Aortic smooth muscle cell (primary cell): Measurements from ENCODE around the genes IFNA14, IFNA1 and CDKN2A.

DNA sequence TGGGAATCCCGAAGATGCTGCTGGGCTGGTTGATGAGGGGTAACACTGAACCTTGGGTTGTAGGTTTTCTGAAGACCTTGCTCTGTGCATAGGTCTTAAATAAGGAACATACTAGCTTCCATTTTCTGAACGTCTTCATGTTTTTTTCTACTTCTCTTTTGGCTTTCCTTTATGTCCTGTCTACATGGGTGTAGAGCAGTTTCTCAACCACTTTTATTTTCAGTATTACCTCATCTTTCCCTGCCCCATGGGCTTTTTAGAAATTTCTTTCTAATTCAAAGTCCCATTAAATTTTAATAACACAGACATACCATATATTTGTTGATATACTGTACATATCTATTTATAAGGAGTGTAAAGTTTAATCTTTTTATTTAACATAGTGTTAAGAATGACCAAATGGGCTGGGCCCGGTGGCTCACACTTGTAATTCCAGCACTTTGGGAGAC lies at the start of gene IFNA14:
IFNA14 (minus strand) TSS at position 70 of the 449 bp plus-strand sequence.
- RRBS: no CpG with 5 or more reads among the region's 3 CpGs

GRCh38 chr9:21440266-21440644 lies at the start of gene IFNA1:
Gene IFNA1, plus strand, starts transcription at chr9:21440439.
- RRBS: no CpG with 5 or more reads among the region's 3 CpGs

DNA sequence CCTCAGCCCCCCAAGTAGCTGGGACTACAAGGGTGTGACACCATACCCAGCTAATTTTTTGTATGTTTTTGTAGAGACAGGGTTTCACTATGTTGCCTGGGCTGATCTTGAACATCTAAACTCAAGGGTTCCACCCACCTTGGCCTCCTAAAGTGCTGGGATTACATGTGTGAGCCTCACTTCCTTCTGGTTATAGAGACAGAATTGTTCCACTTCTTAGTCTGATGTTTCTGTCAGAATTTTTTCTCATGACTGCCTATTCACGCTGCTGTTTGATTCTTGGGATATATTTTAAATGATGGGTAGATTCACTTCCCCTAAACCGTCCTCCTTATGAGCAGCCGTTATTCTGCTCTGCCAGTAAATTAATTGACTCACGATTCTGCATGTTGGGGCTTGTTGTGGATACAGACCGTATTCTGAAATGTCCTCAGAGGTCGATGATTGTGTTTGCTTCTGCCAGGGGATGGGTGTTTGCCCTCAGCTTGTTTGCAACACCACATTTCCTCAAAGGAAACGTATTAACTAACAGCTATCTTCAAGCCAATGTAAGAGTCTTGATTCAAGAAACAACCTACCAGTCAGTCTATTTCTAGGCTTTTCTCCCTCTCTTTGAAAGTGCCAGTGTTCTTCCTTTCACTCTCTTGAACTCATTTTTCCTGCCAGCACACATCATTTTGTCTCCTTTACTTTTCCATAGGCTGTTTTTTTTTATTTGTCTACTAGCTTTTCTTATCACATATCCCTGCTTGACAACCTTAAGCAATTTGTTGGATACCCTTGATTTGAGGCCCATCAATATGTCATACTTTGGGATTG lies 31.1 kb downstream of the MTAP start:
- RRBS: no CpG with 5 or more reads among the region's 7 CpGs

GRCh38 chr9:21974283-21975497 lies at the start of gene CDKN2A:
Gene CDKN2A, minus strand, starts transcription at chr9:21974857.
- RRBS: 3% methylated on average over 14 of the region's 76 CpGs

GRCh38 chr9:21975498-21975727 lies 756 bp upstream of the CDKN2A start:
- RRBS: no CpG with 5 or more reads among the region's 7 CpGs

- RRBS: 100% methylated on average over 1 of the region's 17 CpGs
Measured at GRCh38 chr9:21996282-21997041, 12.6 kb downstream of the CDKN2B start.

DNA sequence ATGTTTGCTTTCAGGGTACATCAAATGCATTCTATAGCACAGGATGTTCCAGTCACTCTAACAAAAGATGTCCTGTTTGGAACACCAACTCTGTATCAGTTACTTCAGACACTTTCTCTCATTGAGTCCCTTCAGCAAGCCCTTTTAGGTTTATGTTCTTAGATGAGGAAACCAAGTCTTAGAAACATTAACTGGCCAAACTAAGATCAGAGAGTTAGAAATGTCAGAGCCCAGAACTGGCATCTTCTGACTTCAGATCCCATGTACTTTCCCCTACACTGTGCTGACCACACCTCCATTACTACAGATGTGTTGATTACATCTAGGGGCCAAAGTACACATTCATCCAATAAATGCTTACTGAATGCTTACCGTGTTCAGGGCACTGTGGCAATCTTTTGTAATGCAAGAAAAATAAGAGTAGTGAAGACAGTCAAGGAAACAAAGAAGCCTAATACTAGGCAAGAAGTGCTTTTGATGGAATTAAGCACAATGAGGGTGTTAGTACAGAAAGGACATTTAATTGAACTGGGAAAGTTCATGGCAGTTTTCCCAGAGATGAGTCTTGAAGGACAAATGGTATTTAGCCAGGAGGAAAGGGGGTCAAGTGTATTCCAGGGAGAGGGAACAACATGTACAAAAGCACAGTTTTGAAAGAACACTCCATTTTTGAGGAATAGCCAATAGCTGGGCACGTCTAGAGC lies 89.6 kb upstream of the CDKN2B start:
- RRBS: no CpG with 5 or more reads among the region's 2 CpGs

GRCh38 chr9:22239065-22239399 lies 207.6 kb upstream of the DMRTA1 start:
- RRBS: no CpG with 5 or more reads among the region's 3 CpGs

DNA sequence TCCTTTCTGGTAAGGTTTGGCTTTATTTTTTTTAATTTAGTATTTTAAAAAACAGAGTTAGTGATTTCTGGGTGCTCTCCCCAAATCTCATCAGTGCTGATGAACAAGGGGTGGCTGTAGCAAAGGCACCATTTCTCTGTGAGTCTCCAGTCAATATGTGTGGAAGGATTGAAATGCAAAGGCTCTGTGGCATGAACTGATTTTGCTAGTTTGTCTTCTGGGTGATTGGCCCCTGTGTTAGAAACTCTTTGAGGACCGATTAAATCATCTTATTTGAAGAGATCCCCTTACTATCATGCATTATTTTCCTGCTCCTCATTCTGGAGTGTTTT lies 575 bp downstream of the TEK start:
- RRBS: no CpG with 5 or more reads among the region's 1 CpG

GRCh38 chr9:27110322-27110707 lies 1.3 kb downstream of the TEK start:
- RRBS: no CpG with 5 or more reads among the region's 5 CpGs

DNA sequence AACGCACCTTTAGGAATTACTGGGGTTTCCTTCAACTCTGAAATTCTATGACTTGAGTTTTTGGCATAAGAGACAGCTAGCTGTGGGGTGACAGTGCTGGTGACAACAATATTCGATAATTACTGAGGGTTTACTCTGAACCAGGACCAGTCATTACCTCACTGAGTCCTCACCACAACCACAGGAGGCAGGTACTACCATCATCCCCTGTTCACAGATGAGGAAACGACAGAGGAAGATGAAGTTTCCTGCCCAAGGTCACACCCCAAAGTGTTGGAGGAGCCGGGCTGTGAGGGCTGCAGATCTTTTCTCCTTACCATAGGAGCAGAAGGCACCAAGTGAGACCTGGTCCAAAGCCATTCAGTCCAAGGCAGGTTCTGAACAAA lies 82.3 kb upstream of the EQTN start:
- RRBS: no CpG with 5 or more reads among the region's 4 CpGs

DNA sequence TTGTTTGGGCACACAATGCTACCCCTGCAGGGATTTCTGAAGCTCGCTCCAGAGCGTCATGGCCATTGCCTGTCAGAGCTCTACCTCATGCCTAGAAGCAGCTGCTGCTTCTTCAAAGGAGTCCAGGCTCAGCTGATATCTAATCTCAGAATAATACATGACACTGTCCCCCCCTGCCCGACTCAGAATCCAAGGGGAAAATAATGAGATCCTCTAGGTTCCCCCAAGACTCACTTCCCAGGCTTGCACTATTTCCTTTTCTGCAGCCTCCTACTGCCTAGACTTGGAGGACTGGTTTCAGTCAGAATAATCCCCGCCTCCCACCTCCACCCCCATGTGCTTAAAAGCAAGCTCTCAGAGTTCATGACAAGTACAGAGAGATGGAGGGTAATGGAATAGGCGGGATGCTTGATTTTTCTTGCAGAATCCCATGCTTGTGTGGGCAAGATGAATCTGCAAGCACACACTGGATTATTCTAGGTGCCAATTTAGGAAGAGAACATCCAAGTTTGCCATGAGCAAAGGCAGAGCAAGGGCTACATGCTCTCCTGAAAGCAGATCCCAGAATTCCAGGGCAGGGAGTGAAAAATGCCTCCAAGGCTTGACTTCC lies 97.5 kb upstream of the IFNK start:
- RRBS: no CpG with 5 or more reads among the region's 5 CpGs

GRCh38 chr9:27533495-27534513 lies 4.2 kb upstream of the MOB3B start:
- RRBS: no CpG with 5 or more reads among the region's 7 CpGs

GRCh38 chr9:27577110-27577474 lies 3.8 kb upstream of the C9orf72 start:
- RRBS: no CpG with 5 or more reads among the region's 1 CpG

DNA sequence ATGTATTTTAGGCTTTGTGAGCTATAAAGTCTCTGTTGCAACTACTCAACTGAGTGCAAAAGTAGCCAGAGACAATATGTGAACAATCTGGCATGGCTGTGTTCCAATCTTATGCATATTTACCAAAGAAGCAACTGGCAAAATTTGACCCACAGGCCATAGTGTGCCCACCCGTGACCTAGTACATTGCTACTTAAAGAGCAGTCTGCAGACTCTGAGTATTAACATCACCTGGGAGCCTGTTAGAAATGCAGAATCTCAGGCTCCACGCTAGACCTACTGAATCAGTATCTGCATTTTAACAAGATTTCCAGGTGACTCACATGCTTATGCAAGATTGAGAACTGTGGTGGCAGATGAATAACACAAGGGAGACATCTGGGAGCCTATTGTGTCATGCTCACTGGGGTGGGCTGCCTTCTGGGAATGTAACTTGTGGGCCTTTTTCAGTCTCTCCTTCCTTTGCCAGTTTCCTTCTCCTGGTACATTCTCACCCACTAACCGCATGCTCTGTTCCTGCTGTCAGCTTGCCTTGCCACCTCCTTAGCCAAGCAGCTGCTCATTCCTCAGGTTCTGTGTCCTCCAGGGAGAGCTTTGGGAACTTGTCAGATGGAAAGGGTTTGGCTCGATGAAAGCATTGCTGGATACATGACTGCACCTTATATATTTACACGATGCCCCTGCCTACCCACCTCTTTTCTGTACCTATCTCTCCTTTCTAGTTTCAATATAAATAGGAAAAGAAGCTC lies 176.5 kb upstream of the C9orf72 start:
- RRBS: no CpG with 5 or more reads among the region's 5 CpGs

- RRBS: no CpG with 5 or more reads among the region's 12 CpGs
Measured at GRCh38 chr9:32541625-32542487, 10.3 kb upstream of the SMIM27 start.

DNA sequence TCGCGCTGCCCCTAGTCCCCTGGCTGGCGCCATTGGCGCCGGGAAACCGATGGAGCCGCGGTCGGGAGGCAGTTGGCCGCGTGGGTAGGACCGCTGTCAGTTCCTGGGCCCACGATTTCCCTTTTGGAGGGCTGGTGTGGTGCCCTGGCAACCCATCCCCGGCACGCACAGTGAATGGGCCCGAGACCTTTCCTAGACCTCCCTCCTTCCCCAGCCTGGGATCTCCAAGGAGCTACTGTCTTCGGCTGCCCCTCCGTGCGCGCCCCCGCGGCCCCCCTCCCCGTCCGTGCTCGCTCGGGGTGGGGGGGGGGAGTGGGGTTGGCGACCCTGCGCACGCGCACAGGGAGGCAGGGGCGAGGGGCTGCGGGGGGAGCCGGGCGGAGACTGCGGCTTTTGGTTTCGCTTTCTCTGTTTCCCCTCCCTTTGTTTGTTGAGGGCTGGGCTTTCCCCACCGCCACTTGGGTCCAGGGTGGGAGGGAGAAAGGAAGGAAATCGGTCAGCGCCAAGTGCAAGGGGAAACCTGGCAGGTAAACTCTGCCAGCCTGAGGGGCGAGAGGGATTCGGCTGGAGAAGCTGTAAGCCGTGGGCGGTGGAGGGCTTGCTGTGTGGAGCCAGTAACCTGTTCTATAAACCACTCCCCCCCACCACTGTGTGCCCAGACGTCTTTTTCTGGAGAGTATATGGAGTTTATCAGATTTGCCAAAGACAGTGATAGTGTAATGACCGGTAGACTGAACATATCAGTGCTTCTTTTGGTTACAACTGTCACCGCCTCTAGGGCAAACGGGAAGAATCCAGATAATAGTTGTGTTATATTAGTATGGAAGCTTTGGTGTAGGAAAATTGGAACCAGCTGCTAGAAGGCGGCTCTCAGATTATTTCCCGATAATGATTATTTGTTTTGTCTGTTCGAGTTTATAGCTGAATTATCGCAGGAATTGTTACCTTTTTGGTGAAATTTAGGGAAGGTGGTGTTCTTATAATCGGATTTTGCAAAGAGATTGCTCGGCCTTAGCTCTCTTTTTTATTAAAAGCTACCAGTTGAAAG lies 649 bp downstream of the DNAJA1 start:
- RRBS: 1% methylated on average over 10 of the region's 53 CpGs

- RRBS: no CpG with 5 or more reads among the region's 6 CpGs
Measured at GRCh38 chr9:33026446-33026742, 1.3 kb downstream of the DNAJA1 start.

GRCh38 chr9:33108990-33110020 lies 32.8 kb upstream of the SMU1 start:
- RRBS: no CpG with 5 or more reads among the region's 7 CpGs